HTERT-HM (cell line): Measurements from ENCODE around the gene THBD.

DNA sequence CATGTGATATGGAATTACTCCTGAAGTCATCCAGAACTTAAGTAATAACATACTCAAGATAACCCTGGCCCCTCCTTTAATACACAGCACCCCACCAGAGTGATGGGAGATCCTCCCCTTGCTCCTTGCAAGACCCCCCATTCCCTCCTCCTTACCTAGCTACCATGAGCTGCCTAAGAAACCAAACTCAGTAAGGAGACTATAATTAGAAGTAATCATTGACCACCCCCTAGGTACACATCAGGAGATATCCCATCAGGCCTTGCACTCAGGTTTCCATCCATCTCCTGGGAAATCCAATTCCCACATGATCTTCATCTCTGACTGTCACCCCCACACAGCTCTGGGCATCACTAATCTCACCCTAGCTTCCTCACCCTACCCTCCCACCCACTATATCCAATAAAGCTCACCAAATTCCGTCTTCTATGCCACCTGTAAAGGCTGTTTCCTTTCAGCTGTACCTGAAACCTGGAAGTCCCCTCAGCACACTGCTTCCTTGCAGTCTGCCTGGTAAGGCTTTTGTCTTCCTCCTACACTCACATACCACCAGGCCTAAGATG lies 22.2 kb downstream of the RALGAPA2 start:
- RRBS: no CpG with 5 or more reads among the region's 1 CpG

DNA sequence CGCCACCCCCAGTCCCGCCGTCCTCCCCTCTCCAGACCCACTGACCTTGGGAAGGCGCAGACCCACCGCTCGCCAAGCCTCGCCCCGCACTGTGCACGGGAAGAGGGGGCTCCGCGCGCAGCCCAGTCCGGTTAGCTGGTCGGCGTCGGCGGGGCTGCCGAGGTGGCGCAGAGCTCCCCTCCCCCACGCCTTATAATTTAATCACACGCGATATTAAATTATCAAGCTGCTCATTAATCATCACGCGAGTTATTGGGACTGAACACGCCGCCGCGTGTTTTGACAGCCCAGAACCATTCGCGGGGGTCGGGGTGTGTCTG lies 19.7 kb upstream of the KIZ start:
- RRBS: no CpG with 5 or more reads among the region's 31 CpGs

GRCh38 chr20:21106546-21106923 lies 19.3 kb upstream of the KIZ start:
- RRBS: no CpG with 5 or more reads among the region's 12 CpGs

DNA sequence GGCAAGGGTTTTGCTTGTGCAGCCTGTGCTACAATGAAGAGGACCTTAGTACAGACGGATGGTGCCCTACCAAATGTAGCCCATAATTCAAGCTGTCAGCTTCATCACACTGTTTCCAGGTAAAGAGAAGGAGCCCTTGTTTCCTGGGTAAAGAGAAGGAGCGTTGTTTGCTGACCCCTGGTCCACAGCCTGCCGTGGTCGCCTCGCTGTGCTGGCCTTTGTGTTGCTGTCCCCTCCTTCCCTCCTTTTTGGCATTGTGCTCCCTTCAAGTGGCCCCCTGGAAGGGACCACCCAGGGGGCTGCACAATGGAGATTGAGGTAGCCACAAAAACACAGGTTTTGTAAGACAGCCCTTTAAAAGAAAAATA lies 63.7 kb downstream of the KIZ start:
- RRBS: no CpG with 5 or more reads among the region's 5 CpGs

DNA sequence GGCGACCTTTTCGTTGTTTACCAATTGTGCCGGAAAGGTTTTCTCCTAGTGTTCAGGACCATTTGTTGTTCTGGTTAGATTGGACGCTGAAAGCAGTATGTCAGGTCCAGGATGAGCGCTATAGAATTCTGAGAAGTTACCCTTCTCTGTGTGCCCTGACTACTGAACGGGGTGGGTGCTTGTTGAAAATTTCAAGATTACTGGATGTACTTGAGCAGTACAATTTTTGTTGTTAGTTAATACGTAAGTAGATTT lies 721 bp downstream of the XRN2 start:
- RRBS: no CpG with 5 or more reads among the region's 7 CpGs

GRCh38 chr20:21336604-21337546 lies 33.7 kb downstream of the XRN2 start:
- RRBS: no CpG with 5 or more reads among the region's 2 CpGs

DNA sequence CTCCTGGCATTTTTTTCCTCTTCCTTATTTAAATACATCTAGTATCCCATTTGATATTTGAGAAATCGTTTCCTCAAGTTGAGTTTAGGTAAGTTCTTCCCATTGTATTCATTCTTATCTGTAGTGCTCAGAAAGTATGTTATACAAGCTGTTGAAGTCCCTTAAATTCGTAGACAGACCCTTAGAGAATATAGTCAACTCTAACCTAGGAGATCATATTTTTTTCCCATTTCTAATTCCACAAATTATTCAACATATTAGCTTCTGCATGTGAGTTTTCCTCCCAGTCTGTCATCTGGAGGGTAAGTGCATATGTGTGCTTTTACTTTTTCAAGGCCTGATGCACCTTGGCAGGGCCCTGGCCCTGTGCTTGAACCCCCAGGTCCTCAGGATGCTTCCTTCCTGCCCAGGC lies 37.4 kb downstream of the NKX2-4 start:
- RRBS: no CpG with 5 or more reads among the region's 2 CpGs

GRCh38 chr20:22403754-22404639 lies 180.4 kb downstream of the FOXA2 start:
- RRBS: no CpG with 5 or more reads among the region's 16 CpGs

- RRBS: no CpG with 5 or more reads among the region's 2 CpGs
These were observed 118.1 kb downstream of the FOXA2 start for GRCh38 chr20:22466277-22466633.

GRCh38 chr20:22524560-22524901 lies 59.8 kb downstream of the FOXA2 start:
- RRBS: no CpG with 5 or more reads among the region's 3 CpGs

DNA sequence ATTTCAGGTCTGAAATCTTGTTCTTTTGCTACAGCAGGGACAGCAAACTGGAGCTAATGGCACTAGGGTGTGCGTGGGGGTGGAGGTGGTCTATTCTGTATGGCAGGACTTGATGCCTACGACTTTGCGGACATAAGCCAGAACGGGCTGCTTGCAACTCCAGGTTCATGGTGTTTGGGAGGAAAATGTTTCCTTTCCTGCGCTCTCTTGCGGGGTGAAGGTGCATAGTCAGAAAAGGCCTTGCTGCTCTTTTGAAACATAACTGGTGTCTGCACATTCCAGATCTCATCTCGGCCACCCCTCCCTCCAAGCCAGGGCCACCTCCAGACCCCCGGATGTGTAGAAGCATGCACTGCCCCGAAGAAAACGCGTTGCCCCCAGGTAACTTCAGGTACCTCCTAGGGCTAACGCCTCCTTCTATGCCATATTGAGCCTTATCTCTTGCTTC lies 8.1 kb downstream of the FOXA2 start:
- RRBS: no CpG with 5 or more reads among the region's 12 CpGs

- RRBS: no CpG with 5 or more reads among the region's 65 CpGs
These were observed 6.9 kb downstream of the FOXA2 start for GRCh38 chr20:22577094-22578193.

- RRBS: 5% methylated on average over 6 of the region's 40 CpGs
These were observed 6.1 kb downstream of the FOXA2 start for GRCh38 chr20:22578194-22578714.

- RRBS: no CpG with 5 or more reads among the region's 11 CpGs
These were observed 100.2 kb upstream of the FOXA2 start for GRCh38 chr20:22684478-22685160.

GRCh38 chr20:22795639-22796041 lies 211.3 kb upstream of the FOXA2 start:
- RRBS: no CpG with 5 or more reads among the region's 4 CpGs

GRCh38 chr20:22796143-22796391 lies 211.7 kb upstream of the FOXA2 start:
- RRBS: no CpG with 5 or more reads among the region's 3 CpGs

- RRBS: 2% methylated on average over 10 of the region's 41 CpGs
These were observed at the start of gene THBD for GRCh38 chr20:23049498-23049940. TSS of gene THBD (minus strand) at chr20:23049672.

DNA sequence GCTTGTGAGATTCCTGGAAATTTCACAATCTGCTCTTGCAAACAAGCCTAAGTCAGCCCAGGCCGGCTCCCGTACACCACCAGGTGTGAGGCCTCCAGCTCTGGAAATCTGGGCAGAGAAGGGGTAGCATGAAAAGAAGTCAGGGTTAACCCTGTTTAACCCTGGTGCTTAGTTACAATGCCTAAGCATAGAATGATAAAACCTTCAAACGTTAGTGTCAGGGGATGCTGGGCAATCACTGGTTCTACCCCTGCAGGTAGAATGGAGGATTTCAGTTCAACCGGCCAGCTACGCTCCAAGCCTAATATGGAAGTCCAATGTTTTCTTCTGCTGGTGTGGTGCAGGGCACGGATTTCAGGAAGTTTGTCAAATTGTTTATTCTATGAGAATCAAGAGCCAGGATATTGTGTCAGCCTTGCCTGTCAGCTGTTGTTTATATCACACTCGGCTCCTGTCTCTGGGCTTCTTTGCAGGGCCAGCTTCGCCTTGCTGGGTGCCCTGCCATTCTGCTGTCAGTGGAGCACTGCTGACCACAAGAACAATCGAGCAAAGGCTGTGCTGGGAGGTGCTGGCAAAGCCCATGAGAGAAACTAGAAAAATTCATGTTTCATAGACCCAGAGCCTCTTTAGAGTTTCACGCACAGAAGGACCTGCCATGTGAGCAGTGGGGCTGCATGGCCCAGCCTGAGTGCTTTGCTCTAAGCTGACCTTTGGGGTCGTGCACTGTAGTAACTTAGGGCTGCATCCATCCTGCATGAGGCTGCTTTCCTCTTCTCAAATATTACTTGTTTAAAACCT lies 20.3 kb upstream of the CD93 start:
- RRBS: no CpG with 5 or more reads among the region's 11 CpGs

DNA sequence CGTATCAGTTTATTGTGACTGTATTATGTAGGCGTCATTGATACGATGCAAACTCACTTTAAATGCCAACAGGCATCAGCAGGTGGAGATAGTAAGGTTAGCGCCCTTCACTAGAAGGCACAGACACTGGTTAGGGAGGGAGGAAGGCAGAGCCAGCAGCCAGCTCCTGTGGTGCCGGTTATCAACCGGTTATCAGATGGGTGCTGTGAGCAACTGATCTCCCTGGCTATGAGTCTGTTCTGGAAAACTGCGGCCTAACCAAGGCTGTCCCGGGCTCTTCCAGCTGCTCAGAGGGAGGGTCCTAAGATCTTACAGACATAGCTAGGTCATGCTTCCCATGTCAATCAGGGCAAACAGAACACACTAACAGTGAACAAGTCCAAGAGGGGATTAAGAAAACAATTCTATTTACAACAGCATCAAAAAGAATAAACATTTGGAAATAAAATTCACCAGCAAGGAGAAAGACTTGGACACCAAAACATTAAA lies 47.5 kb upstream of the CD93 start:
- RRBS: 74% methylated on average over 3 of the region's 8 CpGs